Duodenum (tissue), 1 donor: ENCODE data around the genes C22orf39 and GP1BB.

GRCh38 chr22:19330968-19332066, 39.8 kb upstream of the CLTCL1 start:
- PRO-cap, result no peak

DNA sequence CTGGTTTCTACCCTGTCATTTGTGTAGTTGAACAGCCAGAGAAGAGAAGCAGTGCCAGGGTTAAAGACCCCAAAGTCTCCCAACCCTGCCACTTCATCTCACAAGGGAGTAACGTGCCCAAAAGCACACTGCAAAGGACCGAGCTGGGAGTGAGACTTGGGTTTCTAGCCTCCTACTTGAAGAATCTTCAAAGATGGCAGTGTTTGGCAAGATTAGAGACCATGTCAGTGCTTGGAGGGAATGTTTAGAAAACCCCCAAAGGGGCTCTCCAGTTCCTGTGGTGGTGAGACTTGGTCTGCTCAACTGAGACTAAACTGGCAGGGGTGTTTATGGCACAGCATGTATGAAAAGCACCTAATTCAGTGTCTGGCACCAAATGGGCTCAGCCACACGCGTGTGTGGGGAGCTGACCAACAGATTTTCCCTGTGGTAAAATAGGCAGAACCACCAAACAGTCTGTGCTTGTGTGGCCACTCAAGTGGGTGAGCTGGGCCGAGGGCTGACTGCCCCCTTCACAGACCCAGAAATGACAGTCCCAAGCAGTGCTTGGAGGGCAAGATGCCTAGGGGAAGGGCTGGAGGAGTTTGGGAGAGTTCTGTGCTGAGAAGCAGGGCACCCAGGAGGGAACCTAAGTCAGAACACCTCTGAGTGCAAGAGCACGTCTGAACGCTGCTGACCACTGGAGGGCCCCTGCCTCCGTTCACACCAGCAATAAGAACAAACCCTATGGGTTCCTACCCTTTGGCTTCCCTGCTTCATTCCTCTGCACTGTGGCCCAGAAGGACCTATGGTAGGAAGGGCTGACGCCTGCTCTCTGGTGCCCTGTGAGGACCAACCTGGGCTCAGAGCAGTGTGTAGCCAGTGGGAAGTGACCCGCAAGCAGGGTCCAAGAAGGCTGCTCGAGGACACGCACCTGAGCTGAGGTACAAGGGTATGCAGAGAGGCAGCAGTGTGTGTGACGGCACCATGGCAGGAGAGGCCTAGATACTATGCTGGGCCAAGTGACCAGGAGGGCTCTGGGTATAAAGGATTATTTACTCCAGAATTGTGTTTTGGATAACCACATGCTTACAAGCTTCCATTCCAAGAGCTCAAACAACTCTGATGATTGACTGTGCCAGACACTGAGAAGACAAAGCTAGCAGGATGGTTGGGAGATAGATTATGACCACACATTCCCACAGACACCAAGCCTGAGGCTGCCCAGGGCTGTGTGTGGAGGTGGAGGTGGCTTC, 68.6 kb upstream of the CLTCL1 start:
- PRO-cap, result no peak

DNA sequence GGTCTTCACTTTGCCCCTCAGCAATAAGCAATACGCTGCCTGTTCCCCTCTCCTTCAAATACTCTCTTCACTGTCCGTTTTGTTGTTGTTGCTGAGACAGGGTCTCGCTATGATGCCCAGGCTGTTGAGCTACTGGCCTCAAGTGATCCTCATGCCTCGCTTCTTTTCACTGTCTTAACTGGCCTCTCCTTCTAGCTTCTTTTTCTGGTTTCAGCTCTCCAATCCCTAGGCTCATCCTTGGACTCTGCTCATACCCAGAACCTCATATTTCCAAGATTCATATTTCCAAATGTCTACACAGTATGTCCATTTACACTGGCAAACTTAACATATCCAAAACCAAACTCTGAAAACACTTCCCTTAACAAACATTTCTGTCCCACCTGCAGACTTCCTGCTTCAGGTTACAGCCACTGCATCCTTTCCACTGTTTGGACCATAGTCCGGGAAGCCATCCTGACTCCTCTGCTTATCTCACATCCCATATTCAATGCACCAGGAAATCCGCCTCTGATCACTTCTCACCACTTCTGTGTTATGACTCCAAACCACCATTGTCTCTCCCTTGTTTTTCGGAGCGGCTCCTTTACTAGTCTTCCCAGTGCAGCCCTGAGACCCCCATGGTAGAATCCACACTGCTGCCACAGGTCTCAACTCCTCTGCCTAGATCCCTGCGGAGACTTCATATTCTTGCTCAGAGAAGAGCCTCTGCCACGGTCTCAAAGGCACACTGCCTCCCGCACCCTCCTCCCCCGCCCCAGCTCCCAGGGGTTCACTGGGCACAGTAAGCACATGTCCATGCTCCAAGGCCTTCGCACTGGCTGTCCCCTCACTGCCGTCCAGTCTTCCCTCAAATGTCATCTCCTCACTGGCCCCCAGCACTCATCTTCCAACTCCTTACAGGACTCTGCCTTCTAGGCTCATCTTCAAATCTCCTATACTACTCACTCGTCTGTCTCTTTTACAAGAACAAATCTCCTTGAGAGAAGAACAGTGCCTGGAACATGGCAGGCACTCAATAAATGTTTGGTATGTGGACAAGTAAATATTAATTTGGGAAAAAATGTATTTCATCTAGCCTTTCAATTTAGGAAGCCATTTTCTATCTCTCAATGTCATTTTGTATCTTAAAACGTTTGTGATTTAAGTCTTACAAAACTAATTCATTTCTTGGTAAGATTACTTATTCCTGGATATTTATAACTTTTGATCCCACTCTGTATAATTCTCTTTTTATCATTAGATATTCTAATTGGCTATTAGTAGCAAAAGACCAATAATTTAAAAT, 29.9 kb downstream of the HIRA start:
- PRO-cap, result no peak

DNA sequence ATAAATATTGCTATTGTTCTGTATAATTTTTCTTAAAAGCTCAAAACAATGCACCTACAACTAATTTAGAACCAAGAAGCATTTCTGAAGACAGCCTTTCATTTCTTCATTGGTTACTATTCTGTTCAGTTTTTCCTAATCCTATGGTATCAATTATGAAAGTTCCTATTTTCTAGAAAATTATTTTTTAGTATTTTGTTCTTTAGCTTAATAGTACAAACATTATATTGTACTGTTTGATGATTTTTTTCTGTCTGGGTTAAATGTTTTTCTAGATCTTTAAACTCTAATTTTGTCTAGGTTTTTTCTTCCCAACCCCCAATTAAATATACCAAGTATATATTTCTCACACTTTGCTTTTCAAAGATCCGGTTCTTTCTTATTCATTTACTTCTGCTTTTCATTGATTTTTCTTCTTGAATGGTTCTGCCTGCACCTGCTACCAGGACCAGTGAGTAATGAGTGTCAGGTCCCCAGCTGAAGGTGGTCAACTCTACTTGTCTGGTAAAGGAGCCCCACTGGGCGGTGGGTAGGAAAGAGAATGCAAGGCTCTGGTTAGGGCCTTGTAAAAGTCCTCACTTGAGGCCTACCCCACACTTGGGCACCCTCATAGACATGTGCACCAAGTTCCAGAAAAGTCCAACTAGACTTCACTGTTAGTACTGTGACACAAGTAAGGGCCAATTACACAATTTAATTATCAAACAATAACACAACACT, 27.6 kb downstream of the HIRA start:
- PRO-cap, result no peak

- PRO-cap, result no peak
Observed at GRCh38 chr22:19404730-19405462, 26.6 kb downstream of the HIRA start.

- PRO-cap, result bidirectional peak, plus-strand start at chr22:19447437, minus-strand start at chr22:19447415; bidirectional peak, plus-strand start at chr22:19447856, minus-strand start at chr22:19447688
Observed at GRCh38 chr22:19447329-19448027, at the start of gene C22orf39. Gene C22orf39, minus strand, starts transcription at chr22:19447711.

GRCh38 chr22:19523198-19524313, 654 bp downstream of the CLDN5 start:
- PRO-cap, result no peak

DNA sequence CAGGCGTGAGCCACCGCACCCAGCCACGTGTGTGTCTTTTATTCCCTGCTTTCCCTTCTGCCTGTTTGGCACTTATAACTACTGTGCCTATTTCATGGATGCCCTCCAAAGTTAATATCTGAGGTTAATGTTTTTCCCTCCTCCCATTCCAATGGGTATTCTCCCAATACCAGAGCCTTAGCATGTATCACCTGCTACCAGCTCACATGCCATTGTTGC, 19.5 kb upstream of the CLDN5 start:
- PRO-cap, result no peak

DNA sequence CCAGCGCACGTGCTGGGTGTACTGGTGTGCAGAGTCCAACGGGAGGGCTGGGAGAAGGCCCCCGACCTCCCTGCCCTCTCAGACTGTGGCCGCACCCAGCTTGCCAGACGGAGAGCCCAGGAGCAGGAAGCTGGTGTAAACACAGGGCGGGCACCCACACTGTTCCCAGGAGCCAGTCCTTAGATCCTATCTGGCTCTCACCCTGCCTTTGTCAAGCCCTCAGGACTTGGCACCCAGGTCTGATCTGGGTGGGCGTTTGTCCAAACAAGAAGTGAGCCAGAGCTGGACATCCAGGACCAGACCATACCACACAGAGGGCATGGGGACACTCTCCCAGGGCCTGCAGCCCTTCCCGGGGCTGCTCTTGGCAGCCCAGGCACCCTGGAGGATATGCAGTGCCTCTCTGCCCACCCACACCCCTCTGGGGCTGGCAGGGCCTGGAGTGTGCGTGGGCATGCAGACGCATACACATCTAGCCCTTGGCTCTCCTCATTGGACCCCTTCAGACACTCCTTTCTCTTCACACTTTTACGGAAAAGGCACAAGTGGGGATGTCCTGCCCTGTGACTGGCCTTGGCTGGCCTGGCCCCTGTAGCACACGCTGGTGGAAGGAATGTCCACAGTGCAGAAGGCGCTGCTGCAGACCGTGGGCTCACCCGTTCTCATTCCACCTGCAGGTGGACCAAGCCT, 20.0 kb upstream of the CLDN5 start:
- PRO-cap, result bidirectional peak, plus-strand start at position 106 of the sequence, minus-strand start at position 78 of the sequence

GRCh38 chr22:19572196-19572482, 47.9 kb upstream of the CLDN5 start:
- PRO-cap, result no peak

GRCh38 chr22:19576816-19577528, 52.8 kb upstream of the CLDN5 start:
- PRO-cap, result no peak

GRCh38 chr22:19586927-19587177, 62.6 kb upstream of the CLDN5 start:
- PRO-cap, result no peak

DNA sequence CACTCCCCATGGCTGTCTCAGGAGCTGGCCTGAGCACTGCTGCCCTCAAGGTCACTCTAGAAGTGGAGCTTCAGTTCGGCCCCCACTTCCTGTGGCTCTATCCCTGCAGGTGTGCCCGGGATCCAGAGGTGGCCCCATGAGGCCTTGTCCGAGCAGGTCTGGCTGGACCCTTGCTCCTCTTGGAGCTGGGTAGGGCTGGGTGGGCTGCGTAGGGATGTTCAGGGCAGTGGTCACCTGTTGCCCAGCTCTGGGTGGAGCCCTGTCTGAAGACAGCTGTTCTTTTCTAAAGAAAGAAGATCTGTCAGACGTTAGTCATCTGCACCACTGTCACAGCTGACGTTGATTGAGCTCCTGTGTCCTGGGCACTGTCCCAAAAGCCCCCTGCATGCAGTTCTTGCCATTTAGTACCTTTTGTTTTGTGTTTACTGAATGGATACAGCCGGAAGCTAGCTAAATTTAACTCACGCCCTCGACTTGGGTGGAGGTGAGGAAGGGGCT, 75.6 kb upstream of the CLDN5 start:
- PRO-cap, result no peak

GRCh38 chr22:19603994-19604212, 79.7 kb upstream of the CLDN5 start:
- PRO-cap, result no peak

GRCh38 chr22:19632628-19633140, 81.6 kb upstream of the SEPTIN5 start:
- PRO-cap, result no peak

DNA sequence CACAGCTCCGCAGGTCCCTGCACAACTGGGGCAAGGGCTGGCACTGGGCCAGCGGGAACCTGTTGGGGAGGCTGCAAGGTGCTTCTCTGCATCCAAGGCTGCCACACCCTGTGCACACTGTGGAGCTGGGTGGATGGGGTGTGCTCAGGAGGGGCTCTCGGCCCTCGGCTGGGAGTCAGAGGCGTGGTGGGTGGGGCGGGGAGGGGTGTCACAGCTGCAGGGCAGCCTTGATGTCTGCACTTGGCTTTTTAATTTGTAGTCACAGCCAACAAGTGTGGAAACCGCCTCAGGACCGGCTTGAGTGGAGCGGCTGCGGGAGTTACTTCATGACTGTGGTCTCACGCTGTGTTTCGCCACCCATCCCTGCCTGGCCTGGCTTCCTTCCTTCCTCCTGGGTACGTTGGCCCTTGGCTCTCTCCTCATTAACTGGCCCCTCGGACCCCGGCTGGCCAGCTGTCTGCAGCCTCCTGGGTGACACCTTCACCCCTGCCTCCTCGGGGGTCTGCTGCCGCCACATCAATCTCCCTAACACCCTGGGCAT, 26.3 kb upstream of the SEPTIN5 start:
- PRO-cap, result no peak

GRCh38 chr22:19723123-19723725, at the start of gene GP1BB:
Gene GP1BB, plus strand, starts transcription at chr22:19723539.
- PRO-cap, result no peak

GRCh38 chr22:19909533-19910823, 31.6 kb upstream of the COMT start:
- PRO-cap, result no peak

GRCh38 chr22:19942152-19942346, 431 bp upstream of the TXNRD2 start:
- PRO-cap, result no peak

DNA sequence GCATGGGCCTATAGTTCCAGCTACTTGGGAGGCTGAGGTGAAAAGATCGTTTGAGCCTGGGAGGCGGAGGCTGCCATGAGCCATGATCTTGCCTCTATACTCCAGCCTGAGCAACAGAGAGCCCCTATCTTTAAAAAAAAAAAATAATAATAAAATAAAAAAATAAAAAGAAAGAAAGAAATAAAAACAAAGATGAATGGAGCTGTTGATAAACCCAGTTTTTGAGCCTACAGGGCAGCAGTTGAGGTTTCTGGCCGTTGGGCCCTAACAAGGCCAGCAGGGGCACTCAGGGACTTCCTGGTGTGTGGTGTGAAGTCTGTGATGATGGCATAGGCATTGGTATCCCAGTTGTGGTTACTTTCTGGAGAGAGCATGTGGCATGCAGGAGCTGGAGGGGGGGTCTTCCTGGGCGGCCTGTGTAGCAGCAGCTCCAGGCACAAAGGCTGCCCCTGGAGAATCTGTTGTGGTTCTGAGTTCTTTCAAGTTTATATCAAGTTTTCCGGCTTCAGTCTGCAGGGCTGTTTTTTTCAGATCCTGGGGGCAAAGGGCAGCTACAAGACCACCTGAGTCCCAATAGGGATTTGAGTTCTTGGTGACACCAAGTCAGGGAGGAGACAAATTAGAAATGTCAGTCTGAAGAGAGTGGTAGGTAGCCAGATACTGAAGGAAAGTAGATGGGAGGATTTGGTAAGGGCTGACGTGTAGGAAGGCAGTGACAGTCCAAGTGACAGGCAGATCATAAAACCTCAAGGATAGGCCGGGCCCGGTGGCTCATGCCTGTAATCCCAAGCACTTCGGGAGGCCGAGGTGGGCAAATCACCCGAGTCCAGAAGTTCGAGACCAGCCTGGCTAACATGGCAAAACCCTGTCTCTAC, 2.1 kb upstream of the TXNRD2 start:
- PRO-cap, result no peak